ENCODE measurements around a stretch of chr12.

GRCh38 chr12:115996356-115996730 lies 281.1 kb downstream of the MED13L start:
- RRBS: no CpG with 5 or more reads among the region's 5 CpGs

DNA sequence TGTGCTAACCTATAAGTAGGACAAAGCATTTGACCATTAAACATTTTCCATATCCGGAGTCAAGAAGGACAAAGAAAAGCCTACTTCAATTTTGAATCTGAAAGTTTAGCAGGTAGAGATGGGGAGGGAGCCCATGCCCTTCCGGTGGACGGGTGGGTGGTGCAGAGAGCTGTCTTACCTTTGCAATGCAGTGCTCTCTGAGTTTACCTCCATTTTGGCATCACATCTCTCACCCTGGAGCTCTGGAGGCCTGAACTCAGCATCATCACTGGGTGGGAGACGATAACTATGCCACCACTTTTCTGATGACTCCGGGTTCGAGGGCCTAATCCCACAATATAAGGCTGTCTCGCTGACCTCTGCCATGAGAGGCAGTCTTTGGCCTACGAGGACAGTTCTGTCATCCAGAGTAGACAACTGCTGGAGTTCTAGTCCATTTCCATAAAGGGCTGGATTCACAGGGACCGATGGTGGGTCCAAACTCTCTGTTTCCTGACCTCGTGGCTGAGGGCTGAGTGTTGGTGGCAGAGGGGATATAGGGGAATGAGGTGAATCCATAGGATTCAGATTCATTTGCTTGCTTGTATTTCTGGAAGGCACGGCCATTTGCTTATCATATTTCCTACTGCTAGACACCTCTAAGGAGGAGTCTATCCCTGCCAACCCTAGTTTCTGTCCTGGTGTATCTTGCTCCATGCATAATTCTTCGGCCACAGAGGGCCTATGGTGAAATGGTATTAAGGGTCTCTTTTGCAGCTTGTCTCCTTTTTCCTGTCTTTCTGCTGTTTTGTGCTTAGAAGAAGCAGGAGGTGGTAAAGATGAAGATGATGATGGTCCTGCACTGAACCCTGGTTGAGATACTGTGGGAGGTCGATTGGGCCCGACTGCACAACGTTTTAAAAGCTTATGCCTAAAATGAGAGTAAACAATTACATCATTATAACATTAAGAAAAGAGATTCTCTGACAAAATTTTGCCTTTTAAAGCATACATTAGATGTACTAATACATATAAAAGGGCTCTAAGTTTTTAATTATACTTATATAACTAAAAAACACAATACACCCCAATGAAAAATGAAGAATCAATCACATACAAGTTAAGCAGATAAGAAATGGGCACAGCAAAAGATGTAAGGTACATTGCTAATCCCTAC lies 268.9 kb downstream of the MED13L start:
- RRBS: 97% methylated on average over 2 of the region's 15 CpGs

DNA sequence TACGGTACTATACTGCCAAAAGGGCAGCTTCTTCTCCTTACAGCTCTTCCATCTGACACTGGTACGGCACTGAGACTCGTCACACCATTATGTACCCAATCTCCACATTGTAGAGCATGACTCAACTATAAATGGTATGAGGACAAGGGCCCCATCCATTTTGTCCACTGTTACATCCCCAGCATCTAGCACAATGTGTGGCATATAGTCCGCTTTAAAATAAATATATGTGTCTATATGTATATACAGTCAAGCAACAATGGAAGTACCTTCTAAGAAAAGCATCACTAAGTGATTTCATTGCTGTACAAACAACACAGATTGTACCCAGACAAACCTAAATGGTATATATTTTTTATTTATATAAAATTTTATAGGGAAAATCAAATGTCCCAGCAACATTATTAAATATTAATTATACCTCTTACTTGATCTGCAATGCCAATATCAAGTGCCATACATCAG lies 212.8 kb downstream of the MED13L start:
- RRBS: no CpG with 5 or more reads among the region's 4 CpGs

- RRBS: no CpG with 5 or more reads among the region's 2 CpGs
Observed at GRCh38 chr12:116078717-116079416, 198.6 kb downstream of the MED13L start.

DNA sequence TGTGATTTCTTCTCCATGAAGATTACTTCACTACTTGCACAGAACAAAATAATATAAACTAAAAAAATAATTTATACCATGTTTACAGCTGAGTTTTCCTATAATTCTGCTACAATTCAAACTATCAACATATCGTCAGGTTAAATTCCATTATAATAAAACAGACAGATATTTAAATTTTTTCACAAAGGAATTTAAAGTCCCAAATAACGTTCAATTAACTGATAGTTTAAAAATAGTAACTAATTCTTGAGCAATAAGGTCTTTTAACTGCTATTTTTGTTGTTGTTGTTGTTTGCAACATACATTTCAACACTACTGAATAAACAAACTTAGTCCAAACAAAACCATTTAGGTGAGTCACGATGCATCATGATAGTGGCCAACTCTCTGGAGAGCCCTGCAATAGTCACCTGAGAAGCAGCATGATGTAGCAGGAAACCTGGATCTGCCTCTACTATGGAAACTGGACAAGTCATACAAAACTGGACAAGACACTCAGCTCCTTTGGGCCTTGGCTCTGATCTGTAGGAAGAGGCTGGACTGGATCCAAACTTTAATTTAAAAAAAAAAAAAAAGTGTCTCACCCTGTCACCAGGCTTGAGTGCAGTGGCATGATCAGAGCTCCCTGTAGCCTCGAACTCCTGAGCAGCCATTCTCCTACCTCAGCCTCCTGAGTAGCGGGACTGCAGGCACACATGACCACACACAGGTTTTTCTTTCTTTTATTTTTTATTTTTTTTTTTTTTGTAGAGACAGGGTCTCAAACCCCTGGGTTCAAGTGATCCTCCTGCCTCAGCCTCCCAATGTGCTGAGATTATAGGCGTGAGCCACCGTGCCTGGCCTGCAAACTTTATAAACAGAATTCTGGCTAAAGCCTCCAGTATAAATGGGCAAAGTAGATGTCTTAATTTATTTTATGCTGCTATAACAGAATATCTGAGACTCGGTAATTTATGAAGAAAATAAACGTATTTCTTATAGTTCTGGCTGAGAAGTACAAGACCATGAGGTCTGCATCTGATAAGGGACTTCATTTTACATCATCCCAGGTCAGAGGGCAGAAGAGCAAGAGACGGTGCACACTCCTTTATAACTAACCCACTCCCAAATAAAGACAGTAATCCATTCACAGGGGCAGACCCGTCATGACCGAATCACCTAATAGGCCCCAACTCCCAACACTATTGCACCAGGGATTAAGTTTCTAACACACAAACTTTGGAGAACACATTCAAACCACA lies 117.0 kb downstream of the MED13L start:
- RRBS: no CpG with 5 or more reads among the region's 12 CpGs

DNA sequence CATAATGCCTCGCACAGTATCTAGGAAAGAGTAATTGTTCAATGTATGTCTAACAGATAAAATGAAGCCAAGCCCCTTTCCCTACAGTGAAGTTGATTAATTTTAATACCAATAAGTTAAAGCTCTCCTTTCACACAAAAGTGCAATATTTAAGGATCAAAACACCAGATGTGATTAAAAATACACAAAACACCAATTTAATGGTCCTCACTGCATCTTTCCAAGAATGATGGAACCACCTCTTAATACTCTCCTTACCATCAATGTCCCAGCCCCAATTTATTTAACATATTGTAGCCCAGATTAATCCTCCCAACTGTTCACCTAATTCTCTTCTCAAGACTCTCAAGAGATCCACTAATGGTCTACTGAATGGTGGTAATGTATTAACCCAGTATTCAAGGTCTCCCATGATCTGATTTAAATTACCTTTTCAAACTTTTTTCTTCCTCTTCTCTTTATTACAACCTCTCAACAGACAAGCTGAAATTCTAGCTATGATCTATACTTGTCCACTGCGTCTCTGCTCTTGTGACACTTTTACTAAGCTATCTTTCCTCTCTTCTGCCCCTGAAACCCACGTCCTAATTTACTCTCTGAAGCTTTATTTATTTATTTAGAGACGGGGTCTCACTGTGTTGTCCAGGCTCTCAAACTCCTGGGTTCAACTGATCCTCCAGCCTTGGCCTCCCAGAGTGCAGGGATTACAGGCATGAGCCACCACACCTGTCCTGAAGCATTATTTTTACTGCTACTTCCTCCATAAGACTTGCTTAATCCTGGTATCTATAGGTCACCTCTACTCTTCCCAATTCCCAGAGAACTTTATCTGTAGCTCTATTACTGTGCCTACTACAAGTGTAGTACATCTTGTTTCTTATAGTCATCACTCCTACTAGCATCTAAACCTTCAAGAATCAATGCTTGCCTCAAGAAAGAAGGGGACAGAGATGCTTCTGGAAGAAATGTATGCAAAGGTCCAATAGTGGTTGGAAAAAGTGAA lies 61.6 kb downstream of the MED13L start:
- RRBS: no CpG with 5 or more reads among the region's 4 CpGs

DNA sequence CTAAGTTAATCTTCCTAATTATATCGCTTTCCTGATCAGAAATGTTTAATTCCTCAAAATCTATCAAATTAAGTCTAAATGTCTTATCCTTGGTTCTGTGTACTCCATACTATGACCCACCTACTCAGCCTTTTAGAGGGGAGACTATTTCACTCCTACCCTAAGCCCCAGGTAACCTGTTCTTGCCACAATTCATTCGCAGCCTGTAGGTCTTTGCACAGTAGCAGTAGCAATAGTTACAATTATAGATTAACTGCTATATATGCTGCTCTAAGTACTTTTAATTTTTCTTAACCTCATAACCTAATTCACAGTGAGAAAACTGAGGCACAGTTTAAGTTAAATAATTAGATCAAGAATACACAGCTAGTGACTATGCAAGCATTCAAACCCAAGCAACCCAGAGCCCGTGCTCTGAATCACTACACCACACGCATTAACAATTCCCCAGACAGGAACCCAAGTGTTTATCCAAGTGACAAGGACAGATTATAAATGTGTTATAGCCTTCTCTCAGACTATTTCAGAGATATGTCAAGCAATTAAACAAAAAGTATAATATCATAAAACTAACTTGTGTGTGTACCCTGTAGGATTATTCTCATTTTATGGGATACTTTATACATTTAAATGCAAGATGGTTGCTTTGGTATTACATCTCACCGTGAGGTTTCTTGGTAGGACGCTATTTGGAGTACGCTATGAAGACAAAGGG lies 43.9 kb downstream of the MED13L start:
- RRBS: no CpG with 5 or more reads among the region's 7 CpGs

DNA sequence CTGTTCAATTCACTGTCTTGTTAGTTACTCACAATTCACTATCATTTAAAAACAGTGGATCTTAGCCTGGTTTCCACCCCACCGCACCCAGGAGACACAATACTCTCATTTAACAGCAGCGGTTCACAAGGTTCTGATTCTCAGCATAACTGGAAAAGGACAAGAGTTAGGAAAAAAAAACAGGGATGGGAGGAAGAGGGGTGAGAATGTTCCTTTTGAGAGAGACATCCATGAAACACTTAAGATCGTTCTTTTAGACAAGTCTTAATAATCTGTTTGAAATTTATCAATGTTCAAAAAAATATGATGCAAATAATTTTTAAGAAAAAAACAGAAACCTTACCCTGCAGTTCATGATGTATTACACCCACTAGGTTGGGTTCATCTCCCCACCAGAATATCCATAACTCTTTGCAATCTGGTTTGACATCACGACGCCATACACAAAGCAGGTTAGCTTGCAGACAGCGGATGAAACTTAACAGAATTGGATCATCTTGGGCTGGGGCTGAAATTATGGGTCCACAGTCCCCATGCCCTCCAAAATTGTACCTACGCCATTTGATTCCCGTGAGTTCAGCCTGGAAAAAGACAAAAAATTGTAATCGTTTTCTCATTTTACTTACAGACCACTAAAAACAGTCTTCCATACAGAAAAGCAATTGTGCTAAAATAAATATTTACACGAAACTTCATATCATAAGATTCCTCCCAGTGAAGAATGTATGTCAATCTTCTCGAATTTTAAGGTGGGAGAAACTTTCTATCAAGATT lies 40.2 kb downstream of the MED13L start:
- RRBS: no CpG with 5 or more reads among the region's 11 CpGs

DNA sequence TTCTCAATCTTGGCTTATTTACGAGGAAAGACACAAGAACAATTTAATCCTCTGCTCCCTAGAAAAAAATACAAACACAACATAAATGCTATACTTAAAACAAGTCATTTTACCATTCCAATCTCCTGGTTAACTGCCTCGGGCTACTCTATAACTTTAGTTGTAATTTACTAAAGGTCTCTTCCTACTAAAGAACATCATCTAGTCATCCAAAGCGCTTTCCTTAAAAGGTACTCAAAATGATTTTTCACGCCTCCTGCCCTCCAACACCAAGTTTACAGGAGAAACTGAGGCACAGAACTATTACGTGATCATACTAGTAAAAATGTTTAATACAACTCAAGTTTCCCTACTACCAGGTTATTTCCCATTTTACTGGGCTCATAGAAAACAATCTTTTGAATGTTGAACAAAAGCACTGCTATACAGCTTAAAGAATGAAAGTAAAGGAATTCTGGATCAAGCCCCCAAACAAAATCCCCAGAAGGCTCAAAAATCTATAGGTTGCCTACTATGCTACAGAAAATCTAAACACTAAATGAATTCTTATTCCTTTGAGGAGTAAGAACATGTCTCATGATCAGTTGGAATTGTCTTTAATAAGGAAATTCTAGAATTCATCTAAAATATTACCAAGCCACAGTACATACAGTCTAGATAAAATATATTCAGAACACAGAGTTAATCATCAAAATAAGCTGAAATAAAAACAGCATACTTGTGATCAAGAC lies 10.0 kb downstream of the MED13L start:
- RRBS: no CpG with 5 or more reads among the region's 5 CpGs

GRCh38 chr12:116381608-116382607 lies 104.4 kb upstream of the MED13L start:
- RRBS: no CpG with 5 or more reads among the region's 22 CpGs

DNA sequence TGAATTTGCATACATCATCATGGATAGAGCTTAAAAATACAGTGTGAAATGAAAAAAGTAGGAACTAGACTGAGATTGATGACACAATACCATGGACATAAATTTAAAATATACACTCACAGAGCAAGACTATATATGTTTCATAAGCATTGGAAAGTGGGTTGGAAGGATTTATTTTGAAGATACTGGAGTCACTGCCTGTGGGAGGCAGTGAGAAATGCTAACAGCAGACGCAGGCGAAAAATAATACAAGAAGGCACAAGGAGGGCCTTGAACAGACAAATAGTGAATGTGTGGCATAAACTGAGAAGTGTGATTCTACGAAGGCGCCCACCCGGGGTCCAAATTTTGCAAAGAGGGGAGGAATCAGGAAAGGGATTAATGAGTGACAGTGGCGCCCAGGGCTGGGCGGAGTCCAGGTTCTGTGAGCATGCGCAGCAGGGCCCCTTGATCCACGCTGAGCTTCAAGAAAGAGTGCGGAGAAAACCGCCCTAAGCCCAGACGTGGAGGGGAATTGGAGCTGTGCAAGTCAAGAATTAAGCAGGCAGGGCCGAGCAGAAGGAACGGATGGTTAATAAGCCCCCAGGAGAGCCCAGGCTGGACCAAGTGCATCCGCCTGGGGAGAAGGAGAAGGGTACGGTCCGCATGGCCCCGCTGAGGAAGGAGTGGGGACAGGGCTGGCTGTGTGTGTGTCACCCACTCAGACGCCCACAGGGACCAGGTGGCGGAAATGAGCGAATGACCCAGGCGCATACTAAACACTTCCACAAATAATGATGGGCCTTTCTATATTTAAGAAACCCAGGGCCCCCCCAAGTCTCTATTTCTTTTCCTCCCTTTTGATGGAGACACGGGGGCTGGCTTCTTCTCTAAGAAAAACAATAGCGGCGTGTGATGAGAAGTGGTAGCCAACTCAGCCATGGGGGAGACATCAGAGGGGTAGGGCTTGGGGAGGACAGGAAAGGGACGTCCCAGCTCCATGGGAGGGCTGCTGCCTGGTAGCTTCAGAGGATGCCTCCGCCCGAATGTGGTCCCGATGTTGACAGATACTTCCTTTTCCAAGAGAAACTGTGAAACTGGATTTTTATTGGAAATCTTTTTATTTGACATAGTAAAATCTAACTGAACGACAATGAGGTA lies 6.6 kb upstream of the MAP1LC3B2 start:
- RRBS: no CpG with 5 or more reads among the region's 30 CpGs

DNA sequence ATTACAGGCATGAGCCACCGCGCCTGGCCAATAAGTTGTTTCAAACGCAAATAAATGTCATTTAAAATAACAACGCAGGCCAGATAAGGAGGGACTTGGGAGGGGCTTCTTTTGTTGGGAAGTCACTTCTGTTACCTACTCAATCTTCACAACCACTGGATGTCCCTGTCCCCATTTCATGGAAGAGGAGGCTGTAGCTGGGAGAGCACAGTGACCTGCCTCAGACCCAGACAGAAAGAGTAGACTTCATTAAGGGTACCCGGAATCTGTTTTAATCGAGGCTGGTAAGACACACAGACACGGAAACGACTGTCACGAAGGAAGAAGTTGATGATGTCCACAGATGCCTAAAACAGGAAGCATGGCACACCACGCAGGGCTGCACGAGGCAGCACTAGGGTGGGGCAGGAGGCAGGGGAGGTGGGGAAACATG lies 34.9 kb downstream of the MAP1LC3B2 start:
- RRBS: no CpG with 5 or more reads among the region's 11 CpGs

GRCh38 chr12:116736967-116737439 lies 866 bp downstream of the SPRING1 start:
- RRBS: 5% methylated on average over 4 of the region's 22 CpGs

- RRBS: no CpG with 5 or more reads among the region's 13 CpGs
Observed at GRCh38 chr12:117035952-117036501, 63.2 kb downstream of the TESC start.

DNA sequence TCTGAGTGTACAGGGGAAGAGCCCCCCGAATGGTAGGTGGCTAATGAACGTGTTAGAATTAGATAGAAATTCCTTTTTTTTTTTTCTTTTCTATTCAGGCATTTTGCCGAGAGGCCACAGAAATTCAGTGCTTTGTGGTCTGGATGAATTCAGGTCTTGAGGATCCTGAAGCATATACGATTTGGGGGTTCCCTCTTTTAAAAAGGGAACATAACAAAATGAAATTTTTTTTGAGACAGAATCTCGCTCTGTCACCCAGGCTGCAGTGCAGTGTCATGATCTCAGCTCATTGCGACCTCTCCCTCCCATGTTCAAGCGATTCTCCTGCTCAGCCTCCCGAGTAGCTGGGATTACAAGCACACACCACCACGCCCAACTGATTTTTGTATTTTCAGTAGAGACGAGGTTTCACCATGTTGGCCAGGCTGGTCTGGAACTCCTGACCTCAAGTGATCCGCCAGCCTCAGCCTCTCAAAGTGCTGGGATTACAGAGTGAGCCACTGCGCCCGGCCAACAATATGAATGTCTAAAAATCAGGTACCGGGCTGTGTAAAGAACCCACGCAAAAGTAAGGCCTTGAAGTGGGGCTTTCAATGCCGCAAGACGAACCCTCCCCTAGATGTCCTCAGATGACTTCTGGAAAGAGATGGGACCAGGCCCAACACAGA lies 30.1 kb downstream of the TESC start:
- RRBS: no CpG with 5 or more reads among the region's 17 CpGs

GRCh38 chr12:117178361-117178921 lies 11.8 kb downstream of the FBXO21 start:
- RRBS: no CpG with 5 or more reads among the region's 12 CpGs

- RRBS: no CpG with 5 or more reads among the region's 2 CpGs
Observed at GRCh38 chr12:117562177-117562754, 200.8 kb upstream of the NOS1 start.

DNA sequence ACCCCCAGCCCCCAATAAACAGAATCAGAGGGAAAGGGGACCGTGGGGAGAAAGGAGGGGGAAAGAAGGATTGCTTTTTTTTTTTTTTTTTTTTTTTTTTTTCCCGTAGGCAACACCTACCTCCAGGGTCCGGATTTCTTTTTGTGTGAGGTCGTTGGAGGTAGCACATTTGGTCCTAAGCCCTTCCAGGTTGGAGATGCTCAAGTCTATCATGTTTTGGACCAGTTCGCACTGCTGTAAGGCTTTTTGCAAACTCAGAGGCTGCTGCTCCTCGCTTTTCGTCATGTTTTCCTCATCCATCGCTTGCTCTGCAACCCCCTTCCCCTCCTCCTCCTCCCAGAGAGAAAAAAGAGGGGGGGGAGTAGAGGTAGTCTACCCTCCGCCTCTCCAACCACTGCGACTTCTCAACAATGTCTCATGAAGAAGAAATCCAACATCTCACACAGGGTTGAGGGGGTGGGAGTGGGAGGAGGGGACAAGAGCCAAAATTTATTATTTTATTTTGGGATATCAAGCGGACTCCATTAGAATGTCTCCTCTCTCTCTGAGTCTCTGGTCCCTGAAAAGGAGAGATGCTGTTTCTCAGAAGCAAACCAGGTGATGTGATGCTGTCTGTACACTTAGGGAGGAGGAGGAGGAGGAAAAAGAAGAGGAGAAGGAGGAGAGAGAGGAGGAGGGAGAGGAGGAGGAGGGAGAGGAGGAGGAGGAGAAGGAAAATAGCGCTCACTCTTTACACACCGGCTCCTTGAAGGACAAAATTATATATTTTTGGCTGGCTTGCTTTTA lies 641 bp downstream of the KSR2 start:
- RRBS: no CpG with 5 or more reads among the region's 13 CpGs

DNA sequence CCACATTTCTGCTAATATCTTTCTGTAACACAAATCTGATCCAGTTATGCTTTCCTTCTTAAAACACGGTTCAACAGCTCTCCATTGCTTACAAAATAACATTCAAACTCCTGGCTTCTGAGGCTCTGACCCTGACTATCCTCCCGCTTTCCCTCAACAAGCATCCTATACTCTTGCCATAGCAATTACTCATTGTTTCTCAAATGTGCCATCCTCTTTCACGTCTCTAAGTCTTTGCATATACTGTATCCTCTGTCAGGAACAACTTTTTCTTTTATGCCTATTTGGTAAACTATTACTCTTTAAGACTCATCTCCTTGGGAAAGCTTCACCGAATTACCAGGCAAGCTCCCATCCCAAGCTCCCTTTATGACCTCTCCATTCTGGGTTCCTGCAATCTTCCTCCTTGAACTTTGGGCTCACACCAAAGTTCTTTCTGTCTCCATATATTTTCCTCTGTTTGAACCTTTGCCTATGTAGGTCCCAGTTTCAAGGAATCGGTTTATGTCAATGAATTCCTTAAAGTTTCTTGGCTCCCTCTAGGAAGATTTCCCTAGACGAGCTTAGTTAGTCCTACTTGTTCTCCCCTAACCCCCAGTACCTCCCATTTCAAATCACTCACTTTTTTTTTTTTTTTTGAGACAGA lies 22.9 kb downstream of the PEBP1 start:
- RRBS: no CpG with 5 or more reads among the region's 6 CpGs

DNA sequence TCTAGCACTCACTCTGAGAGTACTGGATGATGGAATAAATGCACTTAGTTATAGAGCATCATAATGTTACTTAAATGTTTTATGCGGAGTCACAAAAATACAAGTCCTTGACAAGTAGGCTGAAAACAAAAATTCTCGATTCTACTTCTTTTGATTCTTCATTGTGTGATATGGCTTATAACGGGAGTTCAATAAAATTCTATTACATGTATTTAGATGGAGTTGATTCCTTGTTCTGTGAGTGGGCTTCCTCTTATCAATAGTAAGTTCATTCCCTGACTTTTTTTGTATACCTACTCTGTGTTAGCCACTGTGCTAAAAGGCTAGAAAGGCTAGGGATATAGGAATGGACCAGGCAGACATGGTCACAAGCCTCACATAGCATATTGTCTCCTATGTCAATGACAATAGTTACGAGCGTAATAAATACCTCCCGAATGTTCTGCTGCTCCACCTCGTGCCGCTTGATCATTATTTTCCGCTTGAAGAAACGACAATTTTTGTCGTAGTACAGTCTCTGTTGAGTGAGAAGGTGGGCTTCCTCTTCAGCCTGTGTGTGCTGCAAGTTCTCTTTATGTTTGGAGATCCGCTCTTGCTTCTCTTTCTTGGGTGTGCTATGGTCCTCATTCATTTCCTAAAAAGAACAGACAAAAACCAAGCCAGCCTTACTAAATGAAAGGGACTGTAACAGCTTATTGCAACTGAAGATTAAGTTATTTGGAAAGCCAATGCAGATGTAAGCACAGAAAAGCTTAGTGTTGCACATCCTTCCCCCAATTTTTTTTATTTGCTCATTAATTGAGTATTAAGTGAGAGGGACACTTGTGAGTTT lies 36.3 kb downstream of the PEBP1 start:
- RRBS: no CpG with 5 or more reads among the region's 12 CpGs

All from HCT116 (cell line).